ENCODE data around the gene ARHGAP18.

- PRO-cap = no peak
Measured at GRCh38 chr6:127380444-127380793, 37.0 kb upstream of the ECHDC1 start.

DNA sequence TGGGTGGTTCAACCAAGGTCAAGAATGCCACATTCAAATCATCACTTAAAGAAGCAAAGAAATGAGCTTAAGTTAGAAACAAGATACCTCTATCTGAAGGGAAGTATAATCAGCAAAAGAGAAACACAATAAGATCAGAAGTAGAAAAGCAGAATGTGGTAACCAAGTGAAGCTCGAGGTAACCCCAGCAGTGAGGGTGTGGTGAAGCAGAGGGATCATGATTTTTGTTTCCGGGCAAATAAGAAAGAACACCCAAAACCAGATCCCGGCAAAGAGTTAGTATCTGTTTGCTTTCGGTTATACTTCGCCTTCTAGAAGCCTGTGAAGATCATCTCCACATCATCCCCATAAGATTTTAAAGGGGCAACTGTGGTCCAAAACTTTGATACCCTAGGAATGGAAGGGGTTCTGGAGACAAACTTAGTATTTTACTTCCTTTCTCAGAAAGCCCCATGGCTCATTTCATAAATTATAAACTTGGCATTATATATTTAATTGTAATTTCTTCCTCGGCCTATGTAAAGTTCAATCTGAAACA lies 33.7 kb upstream of the THEMIS start:
- PRO-cap = no peak

GRCh38 chr6:128230593-128230866 lies 289.9 kb downstream of the PTPRK start:
- PRO-cap = no peak

GRCh38 chr6:128374379-128375146 lies 145.8 kb downstream of the PTPRK start:
- PRO-cap = no peak

DNA sequence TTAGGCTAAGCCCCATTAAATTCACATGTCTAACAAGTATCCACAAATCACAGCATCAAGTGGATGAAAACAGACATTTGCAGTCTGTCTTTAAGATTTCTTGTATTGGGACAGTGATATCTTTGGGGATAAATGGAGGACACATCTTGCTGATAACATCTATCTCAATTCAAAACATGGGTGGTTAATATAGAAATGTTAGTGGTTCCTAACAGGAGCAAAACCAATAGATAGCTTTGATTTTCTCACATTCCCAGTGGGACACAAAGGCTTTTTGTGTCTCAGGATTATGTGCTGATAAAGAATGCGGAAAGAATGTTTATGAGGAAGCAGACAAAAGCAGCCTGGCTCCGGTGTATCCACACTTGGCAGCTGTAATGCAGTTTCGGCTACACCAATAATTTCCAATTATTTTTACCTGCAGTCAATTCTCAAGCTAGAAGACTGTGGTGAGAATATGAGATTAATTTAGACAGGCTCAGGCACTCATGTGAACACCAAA lies 29.2 kb downstream of the PTPRK start:
- PRO-cap = no peak

DNA sequence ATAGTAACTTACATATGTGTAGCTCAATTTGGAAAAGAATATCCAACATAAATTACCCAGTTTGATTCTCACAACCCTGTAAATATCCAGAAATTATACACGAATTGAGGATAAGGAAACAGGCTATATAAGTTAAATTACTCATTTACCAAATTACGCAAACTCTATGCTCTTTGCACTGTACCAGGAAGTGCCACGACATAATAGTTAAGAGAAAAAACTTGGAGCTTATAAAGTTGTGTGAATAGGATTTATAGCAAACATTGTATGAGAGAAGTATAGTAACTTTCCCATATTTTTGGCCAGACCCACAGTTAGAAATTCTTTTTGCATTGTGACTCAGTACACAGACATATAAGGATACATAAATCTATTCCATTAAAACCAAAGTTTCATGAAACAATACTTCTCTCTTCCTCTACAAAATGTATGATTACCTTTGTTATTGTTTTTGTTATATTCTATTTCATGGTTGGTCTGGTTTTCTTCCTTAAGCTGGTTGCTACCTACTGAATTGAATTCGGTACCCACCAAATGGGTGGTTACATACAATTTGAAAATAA lies 20.9 kb downstream of the PTPRK start:
- PRO-cap = unidirectional peak, minus-strand start at position 427 of the sequence

DNA sequence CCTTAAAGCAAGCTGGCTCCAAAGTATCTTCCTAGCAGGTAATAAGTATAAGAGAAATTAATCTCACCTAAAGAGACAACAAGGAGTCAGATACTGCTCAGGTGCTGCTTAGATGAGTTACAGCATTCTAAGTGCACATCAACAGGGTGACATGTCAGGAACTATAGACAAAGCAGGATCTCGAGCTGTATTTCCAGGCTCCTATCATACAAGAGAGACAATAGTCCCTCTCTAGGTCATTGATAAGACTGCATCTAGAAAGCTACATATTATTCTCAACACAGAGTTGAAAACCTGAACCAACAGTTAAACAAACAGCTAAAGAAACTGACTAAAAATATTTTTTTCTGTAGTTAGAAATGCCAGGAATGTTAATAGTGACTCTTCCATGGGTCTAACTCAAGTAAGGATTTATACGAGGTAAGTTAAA lies 3.9 kb downstream of the PTPRK start:
- PRO-cap = no peak

DNA sequence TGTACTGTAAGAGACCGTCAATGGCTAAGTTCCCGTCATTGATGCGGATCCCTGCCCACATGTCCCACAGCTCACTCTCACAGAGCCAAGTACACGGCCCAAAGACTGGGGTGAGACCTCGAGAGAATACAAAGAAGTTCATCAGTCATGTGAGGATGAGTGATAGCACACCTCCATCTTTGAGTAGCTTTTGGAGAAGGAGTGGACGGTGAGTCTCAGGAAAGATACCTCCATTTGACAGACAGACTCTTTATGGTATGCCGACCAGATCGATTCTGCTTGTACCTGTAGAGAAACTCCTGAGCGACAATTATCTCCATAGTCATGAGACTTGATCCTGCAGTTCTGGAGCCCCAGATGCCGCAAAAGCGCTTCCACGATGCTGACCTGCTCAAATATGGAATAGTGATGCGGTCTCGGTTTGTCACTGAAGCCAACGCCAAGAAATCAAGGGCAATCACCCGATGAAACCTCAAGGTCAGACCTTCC lies 46.3 kb downstream of the LAMA2 start:
- PRO-cap = no peak

DNA sequence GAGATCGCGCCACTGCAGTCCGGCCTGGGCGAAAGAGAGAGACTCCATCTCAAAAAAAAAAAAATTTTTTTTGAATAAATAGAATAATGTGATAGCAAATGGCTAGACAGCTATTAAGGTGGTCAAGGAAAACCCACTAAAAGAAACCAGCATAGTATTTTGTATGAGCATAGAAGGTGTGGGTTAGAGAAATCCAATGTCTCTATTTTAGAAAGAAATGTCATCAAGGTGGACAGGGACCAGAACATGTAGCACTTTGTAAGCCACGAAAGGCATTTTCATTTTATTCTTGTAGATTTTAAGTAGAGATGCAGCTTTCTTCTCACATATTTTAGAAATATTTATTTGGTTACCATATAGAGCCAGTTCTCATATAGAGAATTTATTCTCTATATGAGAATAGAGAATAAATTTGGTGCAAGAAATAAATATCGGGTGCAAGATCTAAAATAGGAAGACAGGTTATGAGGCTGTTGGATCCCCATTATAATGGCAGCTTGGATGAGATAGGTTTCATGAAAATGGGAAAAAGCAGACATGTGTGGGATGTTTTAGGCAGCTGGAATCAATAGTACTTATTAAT lies 130.5 kb downstream of the LAMA2 start:
- PRO-cap = no peak

DNA sequence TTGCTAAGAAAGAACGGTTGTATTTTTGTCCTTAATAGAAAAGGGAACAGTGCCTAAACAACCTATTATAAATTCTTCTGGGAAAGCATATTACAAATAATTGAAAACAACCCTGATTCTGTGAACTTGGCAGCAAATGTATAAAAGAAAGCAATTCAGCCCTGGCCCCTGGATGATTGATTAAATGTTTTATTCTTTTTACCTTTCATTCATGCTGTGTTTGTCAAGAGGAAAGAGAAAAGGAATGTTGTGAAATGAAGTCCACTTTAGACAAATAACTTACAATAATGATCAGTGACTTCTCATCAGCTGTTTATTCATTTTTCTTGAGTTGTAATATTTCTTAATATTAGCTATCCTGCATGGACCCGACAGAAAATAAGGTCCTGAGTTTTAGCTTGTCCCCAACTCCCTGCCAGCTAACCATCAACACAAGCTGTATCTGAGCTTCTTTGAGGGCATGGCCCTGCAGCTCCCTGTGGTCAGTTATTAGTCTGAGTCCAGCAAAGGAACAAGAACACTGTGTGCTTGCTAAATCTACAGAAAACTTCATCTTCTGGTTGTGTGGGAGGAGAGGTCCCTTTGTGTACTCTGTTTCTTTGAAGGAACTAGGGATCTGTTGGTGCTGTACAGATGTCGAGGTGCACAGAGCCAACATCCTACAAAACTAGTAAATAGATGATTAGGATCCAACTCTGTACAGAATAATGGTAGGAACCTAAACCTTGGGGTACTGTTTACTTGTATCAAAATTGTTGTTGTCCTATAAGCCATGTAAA lies 248.3 kb downstream of the LAMA2 start:
- PRO-cap = bidirectional peak, plus-strand start at position 489 of the sequence, minus-strand start at position 414 of the sequence

- PRO-cap = no peak
Measured at GRCh38 chr6:129264568-129264843, 381.6 kb downstream of the LAMA2 start.

DNA sequence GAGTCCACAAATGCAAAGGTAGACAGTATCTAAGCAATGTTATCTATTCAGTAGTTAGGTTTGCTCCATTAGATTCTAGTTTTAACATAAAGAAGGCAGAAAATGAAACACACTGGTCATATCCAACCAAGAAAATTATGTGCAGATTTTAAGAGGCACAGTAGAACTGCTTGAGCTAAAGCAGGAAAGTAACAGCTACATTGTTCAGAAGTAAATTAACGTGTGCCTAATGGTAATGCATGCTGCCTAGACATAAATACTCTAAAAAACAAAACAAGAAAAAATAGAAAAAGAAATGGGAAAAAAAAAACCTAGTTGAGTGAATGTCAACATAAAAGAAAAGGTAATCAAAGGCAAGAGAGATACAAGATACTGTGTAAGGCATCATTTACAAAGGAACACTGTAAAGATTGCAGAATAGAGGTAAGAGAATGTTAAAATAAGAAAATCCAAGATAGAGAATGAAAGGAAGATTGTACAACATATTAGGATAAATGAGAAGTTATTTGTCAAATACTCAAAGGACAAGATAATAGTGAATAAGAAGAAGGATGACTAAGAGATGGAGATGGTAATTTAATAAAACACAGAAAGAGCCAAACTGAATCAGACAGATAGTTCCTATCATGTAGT lies 332.2 kb downstream of the ARHGAP18 start:
- PRO-cap = no peak

- PRO-cap = no peak
Measured at GRCh38 chr6:129646575-129647111, 63.3 kb downstream of the ARHGAP18 start.

DNA sequence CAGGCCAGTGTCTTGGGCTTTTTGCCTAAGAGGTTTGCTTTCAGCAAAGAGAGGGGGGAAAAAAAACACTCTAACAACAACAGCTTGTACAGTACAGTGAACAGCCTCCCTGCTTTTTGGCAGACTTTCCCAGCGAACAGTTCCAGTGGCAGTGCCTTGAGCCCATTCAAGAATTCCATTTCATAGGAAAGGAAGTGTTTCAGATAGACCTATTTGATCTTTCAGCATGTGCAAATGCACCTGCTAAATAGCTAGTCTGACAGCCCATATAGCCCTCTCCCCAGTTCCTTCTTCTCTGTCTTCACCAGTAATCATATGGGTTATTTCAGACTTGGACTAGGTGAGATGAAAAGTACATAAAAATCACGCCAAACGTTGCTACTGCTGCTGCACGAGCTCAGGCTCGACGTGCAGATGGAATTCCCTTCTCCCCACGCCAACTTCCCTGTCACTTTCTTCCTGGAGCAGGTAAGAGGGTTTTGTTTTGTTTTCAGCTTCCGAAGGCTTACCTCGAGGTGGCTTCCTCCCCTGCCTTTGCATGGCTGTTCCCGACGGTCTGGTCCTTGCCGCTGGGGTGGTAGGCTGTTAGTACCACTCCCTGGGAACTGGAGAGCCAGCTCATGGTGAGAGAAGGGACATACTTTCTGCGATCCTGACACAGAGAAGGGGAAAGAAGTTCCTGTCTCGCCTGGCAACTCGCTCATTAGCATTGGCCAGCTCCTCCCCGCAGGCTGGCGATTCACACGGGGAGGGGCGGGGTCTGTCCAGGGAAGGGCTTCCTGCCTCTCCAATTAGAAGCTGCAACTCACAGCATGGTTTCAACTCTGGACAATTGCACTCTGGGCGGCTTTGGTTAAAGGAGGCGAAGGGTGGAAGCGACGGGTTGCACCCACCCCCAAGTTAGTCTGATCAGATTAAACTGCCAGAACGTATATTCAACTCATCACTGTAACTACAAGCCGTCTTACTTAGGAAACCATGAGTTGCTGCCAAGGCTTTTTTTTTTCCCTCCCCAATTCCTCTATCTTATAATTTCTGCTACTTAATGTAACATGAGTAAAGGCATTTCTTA lies at the start of gene ARHGAP18:
Gene ARHGAP18, minus strand, starts transcription at position 663 of the 1,072 bp plus-strand sequence.
- PRO-cap = bidirectional peak, plus-strand start at position 856 of the sequence, minus-strand start at position 705 of the sequence

DNA sequence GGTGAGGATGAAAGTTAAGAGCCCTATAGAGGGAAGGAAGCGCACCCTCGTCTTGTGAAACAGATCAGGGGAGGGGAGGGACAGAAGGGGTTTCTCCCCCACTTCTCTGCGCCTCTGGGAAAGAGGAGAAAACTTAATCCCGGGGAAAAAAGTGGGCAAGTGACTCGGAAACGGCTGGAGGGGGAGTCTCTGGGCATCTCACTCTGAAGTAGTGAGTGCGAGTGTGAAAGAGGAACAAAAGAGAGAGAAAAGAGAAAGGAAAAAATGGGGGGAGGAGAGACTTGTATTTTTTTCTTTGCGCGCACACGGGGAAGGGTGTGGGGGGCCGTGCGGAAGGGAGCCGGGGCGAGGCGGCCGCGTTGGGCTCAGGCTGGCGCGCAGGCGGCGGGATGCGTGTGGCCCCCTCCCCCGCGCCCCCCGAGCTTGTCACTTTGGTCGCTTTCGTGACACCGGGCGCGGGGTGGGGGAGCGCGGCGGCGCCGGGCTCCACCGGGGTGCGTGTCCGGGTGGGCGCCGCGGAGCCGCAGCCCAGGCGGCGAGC lies 433 bp downstream of the L3MBTL3 start:
- PRO-cap = bidirectional peak, plus-strand start at position 62 of the sequence, minus-strand start outside the sequence

DNA sequence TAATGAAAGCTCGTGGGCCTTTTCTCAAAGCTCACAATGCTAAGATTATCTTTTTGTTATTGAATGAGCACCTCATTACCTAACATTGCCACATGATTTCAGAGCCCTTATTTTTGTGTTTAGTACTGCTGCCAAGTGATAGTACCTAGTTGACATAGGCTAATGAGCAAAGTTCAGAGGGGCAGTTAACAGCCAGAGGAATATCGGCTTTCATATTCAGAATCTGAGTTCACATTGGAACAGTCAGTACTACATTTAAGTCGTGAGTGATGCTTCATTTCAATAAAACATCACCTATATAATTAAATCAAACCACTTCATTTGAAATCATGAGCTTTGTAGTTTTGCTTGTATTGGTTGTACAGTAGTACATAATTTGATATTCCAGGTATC lies 11.8 kb upstream of the SMLR1 start:
- PRO-cap = no peak

DNA sequence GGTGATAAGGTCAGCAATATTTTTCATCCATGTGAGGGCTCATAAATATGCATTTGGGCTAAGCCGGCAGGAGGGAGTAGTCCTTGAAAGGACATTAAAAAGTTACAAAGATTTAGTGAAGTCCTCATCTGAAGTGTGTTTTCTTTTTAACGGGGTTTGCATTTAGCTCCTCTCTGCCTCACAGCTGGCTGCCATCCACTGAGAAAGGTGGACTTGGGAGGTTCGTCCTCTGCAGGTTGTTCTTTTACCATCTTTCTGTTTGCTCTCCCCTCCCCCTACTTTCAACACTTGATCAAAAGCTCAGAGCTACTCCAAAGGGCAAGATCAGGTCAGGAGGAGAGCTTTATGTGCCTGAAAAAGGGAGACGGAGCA lies 26.2 kb downstream of the SMLR1 start:
- PRO-cap = no peak

- PRO-cap = no peak
Measured at GRCh38 chr6:130869805-130870248, 42.6 kb downstream of the SMLR1 start.

- PRO-cap = no peak
Measured at GRCh38 chr6:130920773-130921617, 93.8 kb downstream of the SMLR1 start.

DNA sequence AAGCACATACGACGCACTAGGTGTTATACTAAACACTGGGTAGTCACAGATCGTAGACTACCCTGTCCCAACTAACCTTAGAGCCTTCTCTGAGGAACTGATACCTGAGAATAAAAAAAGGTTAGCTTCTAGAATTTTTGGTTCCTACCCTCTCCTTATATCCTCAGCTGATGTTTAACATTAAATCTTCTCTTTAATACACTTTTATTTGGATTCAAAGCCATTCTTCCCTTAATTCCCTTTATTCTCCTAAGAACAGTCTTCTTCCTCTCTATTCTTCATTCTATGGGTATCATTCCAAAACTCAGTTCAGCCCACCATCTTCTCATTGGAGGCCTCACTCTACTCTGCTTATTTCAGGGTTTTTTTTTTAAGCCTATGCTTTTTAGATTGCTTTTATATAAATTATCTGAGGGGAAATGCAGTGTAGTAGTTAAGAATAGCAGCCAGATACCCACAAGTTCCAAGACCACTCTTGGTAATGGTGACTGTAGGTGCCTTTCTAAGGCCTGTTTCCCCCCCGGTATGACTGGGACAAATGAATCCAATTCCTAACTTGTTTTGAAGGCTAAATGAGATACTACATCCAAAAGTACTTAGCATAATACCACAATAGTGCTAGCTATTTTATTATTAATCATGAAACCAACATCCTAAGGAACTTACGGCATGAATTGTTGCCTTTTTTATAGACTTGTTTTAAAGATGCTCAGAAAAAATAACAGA lies 38.2 kb downstream of the EPB41L2 start:
- PRO-cap = no peak